ENCODE results near the genes KRTAP19-4, KRTAP20-3, KRTAP8-1 and MRAP.

DNA sequence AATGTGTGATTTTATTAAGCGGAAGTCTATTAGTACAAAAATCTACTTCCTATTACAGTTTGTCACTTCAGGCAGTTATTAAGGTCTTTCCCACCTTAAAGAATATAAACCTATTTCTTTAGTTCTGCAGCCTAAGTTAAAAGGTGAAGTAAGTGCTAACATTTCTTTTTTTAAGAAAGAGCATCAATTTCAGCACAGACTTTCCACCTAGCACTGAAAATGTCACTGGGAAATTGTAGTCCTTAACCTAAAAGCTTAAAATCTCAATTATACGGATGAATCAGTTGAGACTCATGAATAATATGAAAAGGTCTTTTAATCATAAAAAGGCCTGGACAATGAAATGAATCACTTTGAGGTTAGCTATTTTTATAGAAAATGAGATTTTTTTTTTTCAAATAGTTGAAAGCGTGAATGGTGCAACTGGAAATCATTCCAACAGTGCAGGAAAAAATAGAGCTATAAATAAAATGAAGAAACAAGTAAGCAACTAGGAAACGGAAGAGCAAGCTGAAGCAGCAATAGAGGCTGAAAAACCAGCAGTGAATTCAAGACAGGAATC is 142.8 kb downstream of the BACH1 start:
- RRBS: no CpG with 5 or more reads among the region's 4 CpGs

DNA sequence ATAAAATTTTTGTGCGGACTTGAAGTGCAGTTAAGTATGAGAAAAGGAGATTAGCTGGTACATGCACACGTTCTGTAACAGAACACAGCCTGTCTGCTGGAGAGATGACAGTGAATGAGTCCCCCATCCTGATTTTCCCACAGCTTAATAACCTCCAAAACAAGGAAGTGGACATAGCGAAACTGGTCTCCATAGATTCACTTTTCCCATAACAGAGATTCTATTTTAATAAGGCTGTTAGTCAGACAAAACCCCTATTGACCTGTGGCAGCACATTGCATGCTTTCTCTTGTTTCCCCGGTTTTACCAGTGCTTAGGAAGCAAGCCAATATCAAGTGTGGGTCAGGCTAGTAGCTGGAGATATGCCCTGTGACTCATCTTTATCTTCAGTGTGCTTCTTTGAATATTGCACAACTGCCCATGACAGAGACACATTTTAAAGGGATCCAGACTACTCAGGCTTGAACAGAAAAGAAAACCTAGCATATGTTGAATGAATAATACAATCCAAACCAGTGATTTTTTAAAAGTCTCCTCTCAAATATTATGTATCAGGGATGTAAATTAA is 11.8 kb upstream of the CLDN8 start:
- RRBS: no CpG with 5 or more reads among the region's 4 CpGs

- RRBS: no CpG with 5 or more reads among the region's 8 CpGs
Observed at GRCh38 chr21:30496882-30497384, at the start of gene KRTAP19-4. Gene KRTAP19-4, minus strand, starts transcription at chr21:30497165.

DNA sequence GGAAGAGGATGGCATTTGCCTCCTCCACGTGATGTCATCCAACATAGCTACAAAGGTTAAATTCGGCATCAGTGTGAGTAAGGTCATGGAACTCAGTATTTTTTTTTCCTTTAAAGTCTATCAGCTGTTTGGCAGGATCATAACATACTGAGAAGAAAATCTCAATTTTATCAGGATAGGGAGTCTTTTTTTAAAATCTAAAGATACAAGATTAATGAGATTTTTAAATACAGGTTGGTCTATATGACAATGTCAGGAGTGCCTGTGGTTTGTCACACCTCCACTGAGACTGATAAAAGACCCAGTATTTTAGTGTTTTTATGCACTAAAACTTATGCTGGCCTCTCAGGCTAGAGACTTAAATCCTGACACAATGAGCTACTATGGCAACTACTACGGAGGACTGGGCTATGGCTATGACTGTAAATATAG is at the start of gene KRTAP20-3:
KRTAP20-3 (plus strand) TSS at position 349 of the 432 bp plus-strand sequence.
- RRBS: no CpG with 5 or more reads among the region's 3 CpGs

- RRBS: no CpG with 5 or more reads among the region's 7 CpGs
Observed at GRCh38 chr21:30813112-30813461, at the start of gene KRTAP8-1. Gene KRTAP8-1, minus strand, starts transcription at chr21:30813274.

DNA sequence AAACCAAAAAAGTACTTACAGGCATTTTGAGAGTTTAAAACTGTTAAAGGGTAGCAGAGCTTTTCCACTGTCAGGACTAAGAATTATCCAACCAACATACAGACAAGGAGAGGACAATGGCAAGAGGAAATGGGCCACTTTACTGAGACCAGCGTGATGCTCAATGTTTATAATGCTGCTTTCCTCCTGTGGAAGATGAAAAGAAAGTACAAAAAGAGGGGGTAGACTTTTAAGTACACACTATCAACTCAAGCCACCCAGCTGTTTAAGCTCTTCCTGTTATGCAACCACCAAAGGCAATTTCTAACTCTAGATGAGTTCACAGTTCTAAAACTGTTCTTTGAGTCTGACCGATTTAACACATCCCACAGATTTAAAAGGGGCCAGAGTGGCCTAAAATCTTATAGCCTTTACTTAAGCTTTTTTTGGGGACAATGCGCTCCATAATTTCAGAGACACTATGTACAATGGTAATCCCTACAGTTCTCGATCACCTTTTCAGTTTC is 120.9 kb upstream of the KRTAP19-8 start:
- RRBS: no CpG with 5 or more reads among the region's 4 CpGs

GRCh38 chr21:31174031-31174804 is 135.9 kb upstream of the KRTAP19-8 start:
- RRBS: no CpG with 5 or more reads among the region's 21 CpGs

DNA sequence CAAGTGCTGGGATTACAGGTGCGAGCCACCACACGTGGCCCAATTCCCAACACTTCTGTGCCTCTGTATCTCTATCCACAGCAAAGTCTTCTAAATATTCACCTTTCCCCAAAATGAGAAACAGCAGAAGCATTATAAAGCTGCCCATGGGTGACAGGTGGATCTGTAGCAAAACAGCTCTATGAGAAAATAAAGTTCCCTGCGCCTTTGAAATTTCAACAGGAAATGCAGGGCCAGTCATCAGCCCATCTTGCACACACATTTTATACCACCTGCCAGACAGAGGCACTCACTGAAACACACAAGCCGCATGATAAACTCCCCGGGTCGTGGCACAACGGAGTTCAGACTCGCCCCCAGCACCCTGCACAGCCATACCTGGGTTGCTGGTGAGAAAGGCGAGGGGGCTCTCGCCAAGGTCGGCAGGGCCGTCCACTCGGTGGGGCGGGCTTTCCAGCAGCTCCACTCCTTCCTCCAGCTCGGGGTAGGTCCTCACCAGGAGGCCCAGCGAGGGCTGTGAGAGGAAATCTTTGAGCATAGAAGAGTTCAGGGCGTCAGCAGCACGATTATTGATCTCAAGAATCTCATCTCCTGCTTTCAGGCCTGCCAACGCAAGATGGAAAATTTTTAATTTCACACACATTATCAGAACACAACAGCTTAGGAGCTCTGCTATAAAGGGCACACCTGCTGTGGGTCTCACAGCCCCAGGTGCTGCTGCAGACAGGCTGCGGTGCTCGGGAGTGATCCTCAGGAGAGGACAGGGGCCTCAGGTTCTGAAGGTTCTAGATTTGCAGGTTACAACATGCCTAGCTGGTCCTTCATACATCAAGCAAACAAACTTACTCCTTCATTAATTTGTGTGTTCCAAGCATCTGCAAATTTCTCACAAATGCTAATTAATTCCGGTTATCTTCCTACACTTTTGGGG is 144.0 kb upstream of the KRTAP19-8 start:
- RRBS: no CpG with 5 or more reads among the region's 22 CpGs

DNA sequence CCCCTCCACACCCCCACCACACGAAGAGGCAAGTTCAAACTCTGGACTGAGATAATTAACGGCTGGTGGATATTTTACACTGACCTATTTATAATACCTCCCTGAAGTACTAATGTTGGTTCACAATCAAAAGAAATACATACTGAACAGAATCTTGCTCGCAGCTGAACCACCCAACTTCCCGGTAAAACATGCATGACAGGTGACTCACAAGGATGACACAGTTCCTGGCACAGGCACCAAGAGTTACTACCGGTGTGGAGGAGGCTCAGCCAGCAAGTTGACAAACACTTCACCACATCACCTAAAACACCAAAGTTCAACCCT is 10.4 kb upstream of the TIAM1 start:
- RRBS: 46% methylated on average over 2 of the region's 5 CpGs

DNA sequence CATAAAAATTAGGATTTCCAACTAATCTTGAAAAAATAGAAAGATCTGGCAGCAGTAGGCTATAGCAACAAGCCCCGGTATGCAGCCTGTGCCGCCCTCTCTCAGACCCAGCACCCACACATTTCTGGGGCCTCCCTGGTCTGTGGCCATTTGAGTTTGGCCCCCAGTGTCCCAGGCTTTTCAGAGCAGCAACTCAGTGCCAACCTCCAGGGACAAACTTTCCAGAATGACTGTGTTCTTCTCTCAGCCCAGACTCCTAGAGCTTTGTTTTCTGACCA is 26.7 kb upstream of the TIAM1 start:
- RRBS: 100% methylated on average over 2 of the region's 2 CpGs

- RRBS: no CpG with 5 or more reads among the region's 5 CpGs
Observed at GRCh38 chr21:31397475-31397839, 53.4 kb upstream of the TIAM1 start.

DNA sequence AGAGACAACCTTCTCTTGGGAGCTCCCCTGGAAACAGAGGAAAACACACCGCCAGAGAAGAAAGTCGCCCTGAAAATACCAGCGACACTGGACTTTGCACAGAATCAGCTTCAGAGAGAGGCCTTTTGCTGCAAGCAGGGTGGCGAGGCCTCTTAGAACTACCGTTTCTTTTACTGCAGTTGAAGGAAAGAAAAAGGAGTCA is 74.5 kb upstream of the TIAM1 start:
- RRBS: no CpG with 5 or more reads among the region's 5 CpGs

DNA sequence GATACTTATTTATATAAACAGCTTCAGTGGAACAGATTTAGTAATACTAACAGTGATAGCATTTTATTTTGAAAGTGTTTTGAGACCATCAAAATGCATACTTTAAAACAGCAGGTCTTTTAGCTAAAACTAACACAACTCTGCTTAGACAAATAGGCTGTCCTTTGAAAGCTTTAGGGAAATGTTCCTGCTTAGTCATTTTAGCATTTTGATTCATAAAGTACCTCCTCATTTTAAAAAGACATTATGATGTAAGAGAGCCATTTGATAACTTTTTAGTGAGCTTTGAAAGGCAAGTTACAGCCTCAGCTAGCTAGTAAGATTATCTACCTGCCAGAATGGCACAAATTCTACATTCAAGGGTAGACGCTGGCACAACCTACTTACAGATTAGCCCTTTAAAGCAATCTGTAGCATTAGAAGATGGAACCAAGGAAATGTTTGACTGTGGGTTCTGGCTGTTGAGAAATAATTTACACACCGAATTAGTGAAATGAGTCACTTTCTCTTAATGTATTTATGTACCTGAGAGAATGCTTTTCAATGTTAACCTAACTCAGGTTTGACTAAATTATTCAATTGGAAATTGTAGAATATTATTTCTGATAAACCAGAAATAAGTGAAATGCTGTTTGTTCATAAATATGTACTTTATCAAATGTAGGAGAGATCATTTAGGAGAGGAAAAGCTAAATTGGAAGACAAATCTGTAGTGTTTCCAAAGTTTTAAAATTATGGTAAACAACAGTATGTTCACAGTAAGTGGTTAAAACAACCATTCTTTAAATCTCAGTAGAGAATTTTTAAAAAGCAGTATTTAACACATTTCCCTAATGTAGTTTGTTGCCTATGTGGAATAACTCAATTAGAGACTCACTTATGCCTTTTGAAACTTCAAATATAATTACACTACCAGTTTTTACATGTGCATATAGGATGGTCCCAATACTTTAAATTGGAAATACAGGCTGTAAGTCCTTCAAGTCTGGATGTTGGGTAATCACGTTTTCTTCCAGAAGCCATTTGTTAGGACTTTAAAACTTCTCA is 9.8 kb downstream of the SOD1 start:
- RRBS: no CpG with 5 or more reads among the region's 3 CpGs

GRCh38 chr21:32298534-32299393 is at the start of gene MRAP:
Gene MRAP, plus strand, starts transcription at chr21:32298855.
- RRBS: no CpG with 5 or more reads among the region's 23 CpGs

GRCh38 chr21:32360552-32361046 is 32.2 kb downstream of the URB1 start:
- RRBS: no CpG with 5 or more reads among the region's 6 CpGs

DNA sequence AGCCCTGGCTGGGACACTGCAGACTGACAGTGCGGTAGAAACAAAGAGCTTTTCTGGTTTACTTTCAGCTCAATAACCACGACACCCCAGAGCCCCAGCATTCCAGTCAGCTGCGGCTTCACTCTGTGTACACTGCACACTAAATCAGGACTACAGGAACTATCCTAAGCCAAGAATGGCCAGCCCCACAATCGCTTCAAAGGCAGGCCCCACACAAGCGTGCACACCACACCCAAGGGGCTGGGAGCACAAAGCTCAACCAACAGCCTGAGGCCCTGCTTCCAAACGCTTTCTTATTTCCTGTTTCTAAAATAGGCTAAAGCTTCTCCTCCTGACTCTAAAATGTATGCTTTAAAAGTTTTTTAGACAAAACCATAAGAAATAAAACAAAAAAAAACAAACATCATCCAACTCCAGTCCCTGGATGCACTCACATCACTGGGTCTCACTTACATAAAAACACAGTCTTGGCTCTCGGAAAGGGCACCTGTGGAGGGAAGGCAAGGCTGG is 28.4 kb downstream of the URB1 start:
- RRBS: no CpG with 5 or more reads among the region's 7 CpGs

DNA sequence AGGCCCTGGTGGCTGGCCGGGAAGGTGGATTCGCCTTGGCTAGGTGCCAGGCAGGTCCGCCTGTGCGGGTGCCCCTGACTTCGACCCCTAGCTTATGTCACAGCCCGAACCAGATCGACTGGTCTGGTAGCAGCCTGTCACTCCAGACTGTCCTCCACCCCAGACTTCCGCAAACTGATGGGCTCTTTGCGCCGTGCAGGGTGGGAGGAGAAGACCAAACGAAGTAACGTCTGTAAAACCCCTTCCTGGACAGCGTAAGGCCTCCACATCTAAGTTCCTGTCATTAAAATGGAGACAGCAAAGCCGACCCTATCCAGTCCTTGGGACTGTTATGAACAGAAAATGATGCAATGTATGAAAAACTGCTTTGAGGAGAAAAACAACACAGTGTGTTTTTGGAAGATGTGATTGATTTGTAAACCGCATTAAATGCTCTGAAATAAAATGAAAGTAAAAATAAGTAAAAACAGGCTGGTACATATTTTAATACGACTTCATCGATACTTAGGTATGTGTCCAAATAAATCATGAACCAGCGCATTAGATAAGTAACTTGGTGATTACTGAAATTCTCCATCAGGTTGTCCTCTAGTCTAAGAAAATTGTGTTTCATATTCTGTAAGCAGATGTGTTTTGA is 800 bp upstream of the URB1 start:
- RRBS: no CpG with 5 or more reads among the region's 18 CpGs

- RRBS: no CpG with 5 or more reads among the region's 5 CpGs
Observed at GRCh38 chr21:32440935-32441551, 28.5 kb downstream of the EVA1C start.

DNA sequence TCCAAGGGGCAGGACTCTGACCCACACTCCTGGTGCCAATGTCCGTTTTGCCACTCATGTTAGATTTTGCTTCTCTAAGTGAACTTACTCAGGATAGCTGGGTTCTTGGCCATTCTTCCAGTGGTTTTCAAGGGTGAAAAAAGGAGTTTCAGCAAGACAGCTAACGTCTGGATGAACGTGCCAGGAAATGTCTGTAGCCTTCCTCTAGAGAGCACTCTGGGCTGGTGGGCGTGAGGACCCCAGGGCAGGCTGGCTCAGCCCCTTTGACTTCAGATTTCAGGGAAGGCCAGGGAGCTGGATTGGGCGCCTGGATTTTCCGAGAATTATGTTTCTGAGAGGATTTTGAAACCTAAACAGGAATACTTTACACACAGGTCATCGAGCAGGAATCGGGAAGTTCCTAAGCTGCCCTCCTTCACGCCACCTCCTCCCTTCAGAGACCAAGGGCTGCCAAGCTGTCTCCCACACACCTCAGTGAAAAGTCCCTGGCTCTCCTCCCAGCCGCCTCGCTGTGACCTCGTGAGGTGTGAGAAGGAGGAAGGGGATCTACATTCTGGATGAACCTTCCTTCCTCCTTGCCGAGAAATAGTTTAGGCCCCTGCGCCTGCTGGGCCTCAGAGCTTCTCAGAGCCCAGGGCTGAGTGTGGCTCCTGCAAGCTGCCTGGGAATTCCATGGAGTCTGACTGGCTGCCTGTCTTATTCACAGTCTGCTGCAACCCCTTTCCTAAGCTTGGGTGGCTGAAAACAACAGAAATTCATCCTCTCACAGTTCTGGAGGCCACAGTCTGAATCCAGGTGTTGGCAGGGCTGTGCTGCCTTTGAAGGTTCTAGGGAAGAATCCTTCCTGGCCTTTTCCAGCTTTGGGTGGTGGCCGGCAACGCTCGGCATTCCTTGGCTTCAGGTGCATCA is 38.6 kb downstream of the EVA1C start:
- RRBS: no CpG with 5 or more reads among the region's 17 CpGs

DNA sequence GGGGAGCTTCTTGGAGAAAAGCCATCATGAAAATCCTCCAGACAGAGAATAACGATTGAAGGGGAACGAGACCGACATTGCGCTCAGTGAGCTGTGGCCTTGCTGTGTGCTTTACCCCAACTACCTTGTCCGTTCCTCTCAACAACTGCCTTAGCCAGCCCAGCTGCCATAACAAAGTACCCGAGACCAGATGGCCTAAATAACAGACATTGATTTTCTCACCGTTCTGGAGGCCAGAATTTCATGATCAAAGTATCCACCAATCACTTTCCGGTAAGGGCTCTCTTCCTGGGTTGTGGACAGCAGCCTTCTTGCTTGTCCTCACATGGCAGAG is 79.9 kb downstream of the TCP10L start:
- RRBS: no CpG with 5 or more reads among the region's 8 CpGs